GM12892 (cell line): ENCODE measurements around a stretch of chr2.

GRCh38 chr2:37614068-37614512, 57.4 kb downstream of the CDC42EP3 start:
- RRBS, result no CpG with 5 or more reads among the region's 4 CpGs

DNA sequence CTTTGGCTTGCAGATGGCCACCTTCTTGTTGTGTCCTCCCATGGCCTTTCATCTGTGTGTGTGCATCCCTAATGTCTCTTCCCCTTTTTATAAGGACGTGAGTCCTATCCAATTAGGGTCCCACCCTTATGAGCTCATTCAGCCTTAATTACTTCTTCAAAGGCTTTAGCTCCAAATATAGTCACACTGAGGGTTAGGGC, 34.3 kb downstream of the CDC42EP3 start:
- RRBS, result no CpG with 5 or more reads among the region's 1 CpG

- RRBS, result no CpG with 5 or more reads among the region's 14 CpGs
These were observed 62.4 kb upstream of the CYP1B1 start for GRCh38 chr2:38138284-38138820.

GRCh38 chr2:38244995-38245555, 132.0 kb downstream of the ATL2 start:
- RRBS, result no CpG with 5 or more reads among the region's 5 CpGs

DNA sequence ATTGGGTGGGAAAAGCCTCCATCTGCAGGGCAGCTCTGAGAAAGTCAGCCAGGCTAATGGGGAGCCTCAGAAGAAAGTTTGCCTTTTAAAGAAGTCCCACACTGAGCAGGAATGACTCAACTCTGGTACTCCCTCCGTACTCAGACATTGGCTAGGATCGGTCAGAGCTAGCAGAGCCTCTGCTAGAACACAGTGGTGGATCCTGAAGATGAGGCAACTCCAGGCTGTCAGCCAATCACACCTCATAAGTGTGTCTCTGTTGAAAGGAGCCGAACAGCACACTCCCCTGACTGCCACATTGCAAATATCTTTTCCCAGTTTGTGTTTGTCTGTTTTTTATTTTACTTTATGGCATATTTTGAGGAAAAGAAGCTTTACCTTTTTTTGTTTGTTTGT, 96.9 kb downstream of the HNRNPLL start:
- RRBS, result no CpG with 5 or more reads among the region's 3 CpGs

DNA sequence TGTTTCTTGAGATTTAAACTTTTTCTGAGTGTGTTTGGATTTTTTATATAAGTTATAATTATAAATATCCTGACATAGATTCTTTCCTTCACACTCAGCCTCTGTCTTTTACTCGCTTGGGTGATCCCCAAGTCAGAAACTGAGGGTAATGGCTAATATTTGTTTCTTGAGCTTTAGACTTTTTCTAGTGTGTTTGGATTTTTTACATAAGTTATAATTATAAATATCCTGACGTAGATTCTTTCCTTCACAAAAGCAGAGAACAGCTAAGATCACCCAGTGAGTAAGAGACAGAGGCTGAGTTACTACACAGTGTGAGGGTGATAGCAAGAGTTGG, 89.2 kb downstream of the HNRNPLL start:
- RRBS, result no CpG with 5 or more reads among the region's 2 CpGs

DNA sequence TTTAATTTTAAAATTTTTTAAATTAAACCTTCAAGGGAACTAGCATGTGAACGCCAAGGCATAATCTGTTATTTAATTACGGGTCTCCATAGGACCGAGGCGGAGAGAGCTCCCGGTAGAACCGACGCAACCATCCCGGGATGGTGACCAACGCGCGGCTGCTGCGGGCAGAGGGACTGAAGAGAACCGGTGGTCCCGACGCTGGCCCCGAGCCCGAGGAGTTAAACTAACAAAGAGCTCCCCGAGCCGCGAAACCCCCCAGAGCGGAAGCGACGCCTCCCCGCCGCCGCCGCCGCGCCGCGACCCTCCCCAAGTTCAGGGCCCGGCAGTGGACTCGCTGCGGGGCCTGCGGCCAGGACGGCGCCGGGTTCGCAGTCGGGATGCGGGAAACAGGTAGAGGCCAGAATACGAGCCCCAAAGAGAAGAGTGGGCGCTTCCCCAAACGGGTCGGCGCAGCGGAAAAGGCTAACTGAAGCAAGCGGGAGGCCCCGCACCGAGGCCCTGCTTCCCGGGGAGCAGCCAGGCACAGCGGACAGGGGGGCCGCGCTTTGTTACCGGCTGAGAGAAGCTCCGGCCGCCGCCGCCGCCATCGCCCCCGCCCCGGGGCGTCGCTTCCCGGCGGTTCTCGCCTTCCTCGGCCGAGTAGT, 722 bp downstream of the HNRNPLL start:
- RRBS, result 5% methylated on average over 23 of the region's 70 CpGs

DNA sequence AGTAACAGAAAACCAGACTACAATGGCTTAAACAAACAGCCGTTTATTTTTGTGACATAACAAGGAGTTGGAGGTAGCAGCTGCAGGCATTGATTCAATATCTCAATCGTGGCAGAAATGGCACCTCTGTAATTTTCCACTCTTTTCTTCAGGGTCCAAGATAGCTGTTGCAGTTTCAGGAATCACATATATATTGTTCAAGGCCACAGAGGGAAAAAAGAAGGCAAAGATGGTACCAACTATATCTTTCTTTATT, 17.7 kb upstream of the HNRNPLL start:
- RRBS, result no CpG with 5 or more reads among the region's 2 CpGs

GRCh38 chr2:38643569-38644280, 22.2 kb upstream of the GALM start:
- RRBS, result no CpG with 5 or more reads among the region's 13 CpGs

DNA sequence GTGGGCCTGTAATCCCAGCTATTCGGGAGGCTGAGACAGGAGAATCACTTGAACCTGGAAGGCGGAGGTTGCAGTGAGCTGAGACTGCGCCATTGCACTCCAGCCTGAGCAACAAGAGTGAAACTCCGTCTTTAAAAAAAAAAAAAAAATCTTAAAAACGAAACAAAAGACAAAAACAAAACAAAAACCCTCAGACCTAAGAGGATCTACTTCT, 16.8 kb downstream of the GALM start:
- RRBS, result no CpG with 5 or more reads among the region's 5 CpGs

GRCh38 chr2:38743016-38743545, 8.1 kb downstream of the SRSF7 start:
- RRBS, result no CpG with 5 or more reads among the region's 8 CpGs

DNA sequence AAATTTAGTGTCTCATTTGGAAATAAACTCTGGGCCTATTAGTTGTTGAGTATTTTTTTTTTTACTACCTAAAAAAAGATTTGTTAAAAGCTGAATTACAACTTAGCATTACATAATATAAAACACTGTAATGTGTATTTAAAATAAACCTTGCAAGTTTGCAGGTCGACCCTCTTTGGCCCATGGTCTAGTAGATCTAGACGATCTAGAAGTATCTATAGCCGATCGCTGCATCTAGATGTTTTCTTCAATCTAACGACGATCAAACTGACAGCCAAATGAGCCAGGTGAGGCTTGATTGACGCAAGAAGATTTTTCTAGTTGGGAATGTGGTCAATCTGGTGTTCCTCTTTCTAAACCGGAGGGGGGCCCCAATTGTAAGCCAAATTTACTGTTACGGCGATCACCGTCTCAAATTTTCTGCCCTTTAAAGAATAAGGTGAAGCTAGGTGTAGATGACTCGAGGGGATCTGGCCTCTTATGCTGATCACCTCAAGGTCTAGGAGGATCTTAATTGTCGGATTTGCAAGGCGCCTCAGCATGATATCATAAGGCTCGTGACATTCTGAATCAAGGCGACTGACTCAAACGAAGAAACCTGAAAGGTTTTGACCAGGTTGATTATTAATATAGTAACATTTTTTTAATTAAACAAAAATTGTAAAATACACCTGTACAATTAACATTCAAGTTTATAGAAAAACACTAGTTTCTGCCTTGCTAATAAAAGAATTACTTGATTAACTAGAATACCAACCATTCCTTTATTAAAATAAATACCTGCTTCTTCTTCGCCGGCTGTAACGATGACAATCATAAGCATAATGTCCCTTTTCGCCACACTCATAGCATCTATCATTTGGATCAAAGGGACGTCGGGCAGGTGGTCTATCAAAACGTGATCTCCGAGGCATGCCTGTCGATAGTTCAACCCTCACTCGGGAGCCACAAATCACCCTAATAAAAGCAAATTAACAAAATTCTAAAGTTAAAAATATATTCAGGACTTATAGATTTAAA, 2.1 kb downstream of the SRSF7 start:
- RRBS, result no CpG with 5 or more reads among the region's 27 CpGs

- RRBS, result no CpG with 5 or more reads among the region's 6 CpGs
These were observed 95.7 kb downstream of the ARHGEF33 start for GRCh38 chr2:38985215-38985954.

- RRBS, result no CpG with 5 or more reads among the region's 3 CpGs
These were observed 97.1 kb downstream of the SOS1 start for GRCh38 chr2:39023578-39024269.

- RRBS, result no CpG with 5 or more reads among the region's 1 CpG
These were observed 12.6 kb downstream of the SOS1 start for GRCh38 chr2:39108245-39108667.

DNA sequence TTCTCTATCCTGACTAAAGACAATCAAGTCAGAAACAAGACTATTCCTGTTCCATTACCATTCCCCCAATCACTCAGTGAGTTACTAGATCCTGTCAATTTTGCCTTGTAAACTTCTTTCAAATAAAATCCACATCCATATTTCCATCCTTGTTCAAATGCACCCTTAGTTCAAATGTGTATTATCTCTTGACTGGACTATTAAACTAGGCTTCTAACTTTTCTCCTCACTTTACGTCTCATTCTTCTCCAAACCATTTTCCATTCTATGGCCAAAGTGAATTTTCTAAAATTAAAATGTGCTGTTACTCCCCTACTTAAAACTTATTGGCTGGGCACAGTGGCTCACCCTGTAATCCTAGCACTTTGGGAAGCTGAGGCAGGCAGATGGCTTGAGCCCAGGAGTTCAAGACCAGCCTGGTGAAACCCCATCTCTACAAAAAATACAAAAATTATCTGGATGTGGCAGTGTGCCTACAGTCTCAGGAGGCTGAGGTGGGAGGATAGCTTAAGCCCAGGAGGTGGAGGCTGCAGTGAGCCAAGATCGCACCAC, 4.5 kb downstream of the SOS1 start:
- RRBS, result no CpG with 5 or more reads among the region's 2 CpGs

- RRBS, result no CpG with 5 or more reads among the region's 3 CpGs
These were observed 14.0 kb downstream of the TMEM178A start for GRCh38 chr2:39679731-39680140.

- RRBS, result no CpG with 5 or more reads among the region's 6 CpGs
These were observed 25.7 kb downstream of the THUMPD2 start for GRCh38 chr2:39753237-39753785.

DNA sequence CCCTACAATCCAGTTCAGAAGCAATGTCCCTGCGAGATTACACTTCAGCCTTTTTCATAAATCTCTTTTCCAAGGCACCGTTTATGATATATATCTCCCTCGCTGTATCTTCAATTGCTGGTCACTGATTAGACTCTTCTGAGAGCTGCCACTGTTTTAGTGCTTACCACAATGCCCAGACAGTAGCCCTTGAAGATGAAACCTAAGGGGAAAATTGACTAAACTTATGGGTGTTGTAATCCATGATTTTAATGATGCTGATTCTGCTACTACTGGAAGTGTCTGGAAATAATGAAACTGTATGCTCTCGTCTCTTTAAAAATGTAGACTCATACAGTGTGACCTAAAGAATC, 5.4 kb upstream of the SLC8A1 start:
- RRBS, result no CpG with 5 or more reads among the region's 4 CpGs

GRCh38 chr2:41859835-41860760, 187.7 kb upstream of the PKDCC start:
- RRBS, result no CpG with 5 or more reads among the region's 8 CpGs